Neutrophil (primary cell): ENCODE measurements around the genes L3MBTL1 and GTSF1L.

- PRO-cap, result no peak
Observed at GRCh38 chr20:41150485-41151290, 13.3 kb downstream of the PLCG1 start.

GRCh38 chr20:41157496-41157899 is 20.2 kb downstream of the PLCG1 start:
- PRO-cap, result no peak

GRCh38 chr20:41452740-41453212 is 86.2 kb upstream of the EMILIN3 start:
- PRO-cap, result no peak

DNA sequence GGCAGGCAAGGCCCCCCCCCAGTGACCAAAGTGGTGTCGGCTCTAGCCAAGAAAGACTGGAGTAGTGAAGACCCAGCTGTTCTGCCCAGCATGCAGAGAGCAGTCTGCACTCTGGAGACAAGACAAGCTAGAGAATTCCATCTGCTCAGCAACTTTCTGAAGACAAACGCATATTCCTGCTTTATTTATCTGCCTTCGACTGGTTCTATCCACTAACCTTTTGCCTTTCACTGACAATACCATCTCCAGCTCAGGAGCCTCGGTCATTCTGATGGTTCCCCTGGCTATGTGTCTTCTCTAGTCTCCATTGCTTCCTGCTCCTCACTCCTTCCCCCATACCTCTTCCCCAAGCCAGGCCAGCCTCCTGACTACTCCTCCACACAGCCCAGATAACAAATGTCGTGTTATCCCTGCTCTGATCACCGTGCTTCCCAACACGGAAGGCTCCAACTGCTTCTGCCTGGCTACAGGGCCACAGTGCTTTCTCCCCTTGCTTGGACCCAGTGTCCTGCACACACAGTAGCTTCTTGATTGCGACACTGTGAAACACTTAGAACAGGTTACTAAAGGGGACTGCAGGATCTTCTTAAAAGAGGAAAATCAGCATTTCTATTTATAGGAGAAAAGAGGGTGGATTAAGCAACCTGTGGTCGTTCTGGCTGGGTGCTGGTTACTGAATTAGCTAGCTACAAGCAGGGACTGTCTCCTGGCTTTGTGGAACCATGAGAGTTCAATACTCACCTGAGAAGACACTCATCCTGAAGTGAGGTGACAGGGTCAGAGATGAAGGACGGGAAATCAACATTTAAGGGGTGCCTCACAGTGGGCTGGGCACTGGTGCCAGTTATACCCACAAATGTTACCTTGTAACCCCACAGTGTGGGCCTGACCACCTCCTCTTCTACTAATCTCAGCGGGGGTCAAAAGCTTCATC is 86.9 kb upstream of the EMILIN3 start:
- PRO-cap, result no peak

DNA sequence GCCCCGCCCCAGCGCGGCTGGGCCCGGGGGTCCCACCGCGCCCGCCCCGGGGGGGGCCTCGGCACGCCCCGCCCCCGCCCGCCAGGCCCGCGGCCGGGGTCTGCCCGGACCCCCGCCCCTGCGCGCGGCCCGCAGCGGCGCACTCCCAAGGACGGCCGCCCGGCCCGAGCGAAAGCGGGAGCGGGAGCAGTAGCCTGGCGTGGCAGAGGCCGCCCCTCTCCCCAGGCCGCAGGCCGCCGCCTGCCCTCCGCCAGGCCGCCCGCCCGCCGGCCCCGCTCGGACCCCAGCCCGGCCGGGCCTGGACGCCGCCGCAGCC is 319 bp downstream of the CHD6 start:
- PRO-cap, result no peak

GRCh38 chr20:43062271-43062658 is 127.4 kb downstream of the PTPRT start:
- PRO-cap, result no peak

GRCh38 chr20:43456387-43456601 is 1.4 kb upstream of the SRSF6 start:
- PRO-cap, result no peak

- PRO-cap, result bidirectional peak, plus-strand start at chr20:43458380, minus-strand start at chr20:43458252
Observed at GRCh38 chr20:43458180-43458542, 465 bp downstream of the SRSF6 start.

- PRO-cap, result no peak
Observed at GRCh38 chr20:43507543-43508089, at the start of gene L3MBTL1. Gene L3MBTL1 (plus strand): TSS chr20:43507697.

GRCh38 chr20:43508574-43509275 is 1.2 kb downstream of the L3MBTL1 start:
- PRO-cap, result no peak

DNA sequence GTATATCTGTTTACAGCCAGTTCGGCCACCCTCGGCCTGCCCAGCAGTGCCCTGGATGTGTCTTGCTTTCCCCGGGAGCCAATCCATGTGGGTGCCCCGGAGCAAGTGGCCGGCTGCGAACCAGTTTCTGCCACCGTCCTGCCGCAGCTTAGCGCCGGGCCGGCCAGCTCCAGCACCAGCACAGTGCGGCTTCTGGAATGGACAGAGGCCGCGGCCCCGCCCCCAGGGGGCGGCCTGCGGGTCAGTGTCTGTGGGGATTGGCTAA is 6.3 kb downstream of the L3MBTL1 start:
- PRO-cap, result no peak

- PRO-cap, result no peak
Observed at GRCh38 chr20:43726654-43727146, at the start of gene GTSF1L. Gene GTSF1L (minus strand): TSS chr20:43727002.

GRCh38 chr20:43942686-43943144 is 28.1 kb downstream of the TOX2 start:
- PRO-cap, result no peak

GRCh38 chr20:44111823-44112352 is 75.1 kb downstream of the JPH2 start:
- PRO-cap, result no peak

GRCh38 chr20:44142332-44142766 is 44.6 kb downstream of the JPH2 start:
- PRO-cap, result no peak

GRCh38 chr20:44166042-44167025 is 20.7 kb downstream of the JPH2 start:
- PRO-cap, result no peak

- PRO-cap, result no peak
Observed at GRCh38 chr20:44195472-44196434, 8.8 kb upstream of the JPH2 start.

DNA sequence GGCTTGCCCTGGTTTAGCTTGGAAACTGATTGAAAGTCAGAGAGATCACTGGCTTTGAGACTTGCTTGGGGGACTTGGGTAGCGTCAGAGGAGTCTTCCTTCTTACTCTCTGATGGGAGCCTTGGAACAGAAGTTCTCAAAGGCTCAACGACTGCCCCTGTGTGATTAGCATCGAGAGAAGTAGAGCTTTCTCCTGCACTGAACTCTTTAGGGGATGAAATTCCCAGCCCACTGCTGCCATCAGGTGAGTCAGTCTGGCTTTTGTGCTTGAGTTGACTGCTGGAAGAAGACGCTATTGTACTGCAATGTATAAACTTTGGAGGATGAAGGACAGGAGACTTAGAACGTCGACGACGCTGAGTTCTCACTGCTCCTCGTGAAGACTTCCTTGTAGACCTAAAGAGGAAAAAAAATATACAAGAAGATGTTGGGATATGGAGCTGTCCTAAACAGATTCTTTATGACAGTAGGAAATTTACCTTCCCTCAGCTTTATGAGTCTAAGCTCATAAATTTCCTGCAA is 10.4 kb upstream of the JPH2 start:
- PRO-cap, result no peak

GRCh38 chr20:44219165-44219748 is 8.7 kb upstream of the OSER1 start:
- PRO-cap, result no peak

DNA sequence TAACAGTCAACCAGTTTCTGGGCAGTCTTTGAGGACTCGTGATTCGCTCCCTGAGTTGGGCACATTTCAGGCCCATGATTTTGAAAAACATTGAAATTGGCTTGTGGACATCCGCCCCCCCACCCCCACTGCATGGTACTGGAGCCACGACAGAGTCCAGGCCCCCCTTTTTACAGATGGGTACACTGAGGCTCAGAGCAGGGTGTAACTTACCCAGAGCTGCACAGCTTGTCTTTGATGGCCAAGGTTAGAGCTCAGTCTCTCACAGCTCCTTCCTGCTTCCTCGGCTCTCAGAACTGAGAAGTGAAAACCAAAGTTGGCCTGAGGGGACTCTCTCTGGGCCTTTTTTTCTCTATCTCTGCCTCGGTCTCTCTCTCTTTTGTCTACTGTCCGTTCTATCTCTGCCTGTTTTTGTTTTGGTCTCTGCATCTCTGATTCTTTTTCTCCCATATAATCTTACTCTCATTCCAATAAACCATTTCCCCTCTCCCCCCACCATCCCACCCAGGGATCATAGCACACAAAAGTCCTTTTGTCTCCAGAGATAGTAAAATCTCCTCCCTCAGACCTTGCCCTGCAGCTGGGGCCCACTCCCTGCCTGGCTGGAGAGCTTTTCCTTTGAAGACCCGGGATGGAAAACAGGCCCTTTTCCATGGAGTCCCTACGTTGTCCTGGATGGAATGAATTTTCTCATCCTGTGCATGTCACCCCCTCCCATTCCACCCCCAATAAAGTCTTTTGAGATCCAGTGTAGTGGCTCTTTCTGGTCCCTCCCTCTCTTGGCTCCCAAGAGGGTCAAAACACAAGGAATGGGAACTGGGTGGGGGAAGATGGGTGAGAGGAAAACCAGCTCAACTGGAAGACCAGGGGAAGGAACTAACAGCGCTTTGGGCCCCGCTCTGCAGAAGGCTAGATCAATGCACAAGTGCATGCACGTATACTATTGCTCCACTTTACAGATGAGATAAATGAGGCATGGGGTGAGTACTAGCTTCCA is 3.5 kb upstream of the HNF4A start:
- PRO-cap, result no peak